Colon Carcinoma Metastatic in the Lung (tissue), 2 donors: ENCODE measurements around a stretch of chr7.

DNA sequence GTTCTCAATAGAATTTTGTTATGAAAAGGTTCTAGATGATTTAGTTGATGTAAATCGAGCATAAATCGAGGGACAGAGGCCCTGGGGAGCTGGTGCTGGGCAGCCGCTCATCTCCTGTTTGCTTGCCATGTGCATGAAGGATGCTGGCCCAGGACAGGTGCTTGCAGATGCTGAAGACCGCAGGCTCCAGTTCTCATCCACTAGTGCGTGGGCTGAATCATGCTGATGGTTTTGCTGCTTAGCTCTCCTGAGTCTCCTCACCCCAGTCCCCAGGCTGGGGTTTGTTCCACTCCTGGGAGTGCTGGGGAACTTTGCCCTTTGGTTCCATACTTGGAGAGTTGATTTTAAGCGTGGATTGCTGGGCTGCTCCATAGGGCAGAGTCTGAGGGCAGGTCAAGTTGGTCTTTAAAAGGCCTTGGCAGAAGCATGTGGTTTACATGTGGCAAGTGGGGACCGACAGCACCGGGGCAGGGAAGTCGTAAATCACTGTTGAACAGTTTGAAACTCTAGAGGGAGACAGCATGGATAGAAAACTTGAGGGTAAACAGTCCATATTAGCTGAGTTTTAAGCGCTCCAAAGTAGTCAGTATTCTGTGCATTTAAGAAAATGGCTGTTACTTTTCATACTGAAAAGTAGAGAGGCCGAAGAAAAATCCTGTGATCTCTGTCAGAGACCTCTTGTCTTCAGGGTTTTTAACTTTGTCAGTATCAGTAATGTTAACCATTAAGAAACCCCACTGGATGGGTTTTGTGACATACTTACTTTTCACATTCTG is 9.2 kb downstream of the DYNC2I1 start:
- PRO-cap, 2 experiments, result peak in 1 of 2 experiments; most common minus-strand start position 283 of the sequence (in 1)

DNA sequence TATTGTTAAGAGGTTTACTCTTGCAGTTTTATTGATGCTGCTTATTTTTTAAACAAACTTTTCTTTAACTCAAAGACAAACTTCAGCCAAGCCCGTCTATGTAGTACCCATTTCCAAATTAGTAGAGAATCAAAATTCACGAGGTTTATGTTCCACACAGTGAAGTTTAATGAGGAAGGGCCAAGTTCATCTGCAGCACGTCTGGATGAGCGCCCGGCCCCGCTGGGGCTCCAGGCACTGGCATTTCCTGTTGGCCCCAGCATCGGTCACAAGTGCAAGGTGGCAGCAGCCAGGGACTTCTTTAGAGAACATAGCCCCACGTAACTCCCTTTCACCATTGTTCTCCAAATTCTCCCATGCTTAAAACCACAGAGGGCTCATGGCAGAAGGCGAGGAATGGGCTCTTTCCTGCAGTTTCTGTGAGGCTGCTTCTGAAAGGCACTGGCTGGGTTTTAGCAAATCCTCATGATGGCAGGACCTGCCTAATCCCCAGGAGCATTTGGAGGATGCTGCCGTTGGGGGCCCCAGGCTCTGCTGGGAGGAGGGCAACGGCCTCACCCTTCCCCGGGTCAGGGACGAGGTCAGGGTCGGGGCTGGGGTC is 131.9 kb downstream of the VIPR2 start:
- PRO-cap, 2 experiments, result no peak in any of the 2 experiments

GRCh38 chr7:159062462-159062939 is 82.2 kb downstream of the VIPR2 start:
- PRO-cap, 2 experiments, result no peak in any of the 2 experiments

GRCh38 chr7:159095845-159096208 is 48.8 kb downstream of the VIPR2 start:
- PRO-cap, 2 experiments, result no peak in any of the 2 experiments